ENCODE data around the genes SLC17A8 and NR1H4.

DNA sequence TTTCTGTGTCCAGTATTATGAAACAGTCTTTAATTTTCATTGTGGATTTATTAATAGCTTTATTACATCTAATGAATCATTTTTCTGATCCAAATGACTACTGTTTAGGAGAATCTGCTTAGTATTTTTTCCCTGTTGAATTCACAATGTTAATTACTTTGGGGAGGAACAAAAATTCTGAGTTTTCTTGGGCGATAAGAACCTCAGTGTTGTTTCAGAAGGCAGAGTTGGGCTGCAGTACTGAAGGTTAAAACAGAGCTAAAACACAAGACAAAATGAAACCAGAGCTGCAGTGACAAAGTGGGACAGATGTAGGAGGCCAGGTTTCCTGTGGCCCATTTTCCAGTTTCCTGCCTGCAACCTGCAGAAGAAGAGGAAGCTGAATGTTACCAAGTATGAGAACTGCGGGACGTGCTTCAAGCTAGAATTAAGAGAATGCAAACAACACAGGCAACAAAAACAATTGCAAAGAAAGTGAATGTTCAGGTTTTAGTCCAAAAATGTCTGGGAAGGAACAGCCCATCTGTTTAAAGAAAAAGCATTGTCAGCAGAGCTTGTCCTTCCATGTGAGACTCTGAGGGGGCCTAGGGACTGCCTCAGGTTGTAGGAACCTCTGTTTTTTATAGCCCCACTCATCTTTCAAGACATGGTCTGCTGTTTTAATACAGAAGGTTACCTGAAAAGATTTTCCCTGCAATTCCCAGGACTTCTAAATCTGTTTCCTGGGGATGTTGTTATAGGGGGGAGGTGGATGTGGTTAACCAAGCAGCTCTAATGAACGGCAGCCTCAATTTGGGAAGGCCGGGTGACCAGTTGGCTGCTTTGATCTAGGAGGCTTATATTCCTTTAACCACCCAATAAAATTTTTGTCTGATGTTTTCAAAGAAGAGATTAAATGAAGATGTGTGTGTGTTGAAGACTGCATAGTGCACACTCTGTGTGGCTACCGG lies 17.9 kb downstream of the ELK3 start:
- PRO-cap, result no peak

DNA sequence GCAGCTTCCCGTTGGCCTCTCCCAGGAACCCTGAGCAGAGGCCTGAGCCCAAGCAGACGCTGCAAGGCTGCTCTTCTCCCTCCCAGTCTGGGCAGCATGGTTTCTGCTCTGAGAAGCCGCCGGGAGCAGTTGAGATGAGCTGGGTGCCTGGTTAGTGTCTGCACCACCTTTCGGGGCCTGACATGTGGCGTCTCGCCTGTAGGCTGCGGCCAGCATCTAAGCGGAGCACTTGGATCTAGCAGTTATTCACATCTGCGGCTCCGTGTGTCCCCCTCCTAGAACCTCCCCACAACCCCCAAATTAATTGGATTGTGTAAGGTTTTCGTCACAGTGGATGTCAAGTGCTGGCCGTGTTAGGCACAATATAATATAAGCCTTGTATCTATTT lies 45.5 kb downstream of the ELK3 start:
- PRO-cap, result no peak

DNA sequence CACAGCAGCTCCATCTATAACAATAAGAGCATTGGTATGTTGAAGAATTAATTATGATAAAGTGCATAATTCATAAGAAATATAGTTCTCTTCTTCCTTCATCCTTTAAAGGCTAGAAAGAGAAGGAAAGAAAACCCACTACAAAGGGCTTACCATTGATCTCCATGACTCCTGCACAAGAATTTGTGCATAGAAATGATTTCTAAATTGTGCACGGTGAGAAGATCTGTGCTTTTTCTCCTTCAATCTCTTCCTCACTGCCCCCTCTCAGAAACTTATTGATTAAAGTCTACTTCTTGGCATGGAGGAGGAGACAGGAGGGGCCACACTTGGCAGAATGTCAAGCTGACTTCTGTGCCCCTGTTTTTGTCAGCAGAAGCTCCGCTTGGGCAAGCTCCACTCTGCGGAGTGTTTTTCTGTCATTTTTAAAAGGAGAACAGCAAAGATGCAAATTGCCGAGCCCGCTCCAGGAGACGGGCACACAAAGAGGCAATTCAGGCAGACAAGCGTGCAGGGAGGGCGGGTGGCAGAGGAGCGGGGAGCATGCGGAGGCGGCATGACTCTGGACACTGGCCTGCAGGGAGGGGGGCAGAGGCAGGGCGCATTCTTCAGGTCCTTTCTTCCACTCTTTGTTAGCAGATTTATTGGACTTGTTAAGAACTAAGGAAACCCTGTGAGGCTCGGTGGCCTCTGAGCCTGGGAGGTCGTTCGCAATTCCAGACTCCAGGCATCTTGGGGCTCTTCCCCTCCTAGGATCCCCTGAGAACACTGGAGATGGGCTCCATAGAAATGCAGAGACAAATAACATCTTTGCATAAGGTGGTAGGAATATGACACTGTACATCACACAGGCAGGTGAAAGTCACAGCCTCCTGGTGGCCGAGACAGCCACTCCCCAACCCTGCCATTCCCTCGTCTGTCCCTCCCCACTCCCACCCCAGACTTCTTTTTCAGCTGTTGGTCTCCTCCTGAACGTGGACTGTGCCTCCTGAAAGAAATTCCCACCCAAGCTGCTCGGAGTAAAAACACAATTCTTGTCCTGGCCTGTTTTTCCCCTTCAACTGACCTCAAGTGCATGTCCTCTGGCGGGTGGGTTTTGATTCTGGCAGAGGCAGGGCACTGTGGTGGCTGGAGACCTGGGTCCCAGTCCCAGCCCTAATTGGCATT lies 368.3 kb downstream of the NEDD1 start:
- PRO-cap, result no peak

- PRO-cap, result no peak
These were observed 399.0 kb downstream of the NEDD1 start for GRCh38 chr12:97305987-97306498.

DNA sequence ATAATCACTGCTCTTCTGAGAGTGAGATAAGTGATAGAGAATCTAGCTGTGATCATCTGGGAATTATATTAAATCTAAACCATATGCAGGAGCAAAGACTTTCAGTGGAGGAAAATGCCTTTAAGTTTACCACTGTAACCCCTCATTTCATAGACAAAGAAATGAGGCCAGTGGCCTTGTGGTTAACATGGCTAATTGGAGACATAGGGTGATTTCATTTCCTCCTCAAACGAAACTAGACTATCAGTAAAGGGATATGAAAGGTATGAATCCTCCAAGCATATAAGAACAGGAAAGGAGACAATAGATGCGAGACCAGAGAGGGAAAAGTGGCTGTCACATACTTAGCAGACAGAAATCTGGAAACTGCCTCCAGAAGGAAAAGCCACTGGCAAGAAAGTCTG lies 240.6 kb upstream of the TMPO start:
- PRO-cap, result no peak

GRCh38 chr12:98419515-98420262 lies 95.7 kb upstream of the TMPO start:
- PRO-cap, result no peak

DNA sequence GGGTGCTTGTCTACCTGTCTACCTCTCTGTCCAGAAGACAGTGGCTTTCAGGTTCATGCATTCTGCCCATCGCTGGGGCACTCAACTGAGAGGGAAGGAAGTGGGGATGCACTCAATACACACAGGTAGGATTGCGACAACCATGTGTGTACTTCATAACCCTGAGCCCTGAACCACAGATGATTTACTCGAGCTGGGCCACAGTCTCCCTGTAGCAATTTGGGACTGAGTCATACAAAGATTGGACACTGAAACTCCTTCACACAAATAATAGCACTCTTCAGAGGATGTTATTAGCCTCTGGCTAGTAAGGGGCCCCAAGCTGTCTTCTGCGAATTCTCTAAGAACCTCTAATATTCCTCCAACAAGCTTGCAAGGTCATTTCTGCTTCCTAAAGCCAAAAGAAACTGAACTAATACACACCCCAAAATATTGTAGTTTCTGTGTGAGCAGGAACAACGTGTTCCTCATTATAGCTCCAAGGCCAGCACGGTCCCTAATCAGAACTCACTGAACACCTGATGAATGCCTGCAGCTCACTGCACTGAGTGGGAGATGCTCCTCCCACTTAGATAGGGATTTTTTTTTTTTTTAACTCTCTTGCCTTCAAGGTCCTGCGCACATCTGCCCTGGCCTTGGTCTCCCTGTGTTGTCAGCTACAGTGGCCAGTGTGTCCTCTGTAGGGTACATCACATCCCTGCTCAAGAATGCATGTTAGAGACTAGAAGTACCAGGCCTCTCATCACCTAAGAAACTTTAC lies 44.5 kb upstream of the TMPO start:
- PRO-cap, result no peak

GRCh38 chr12:98503745-98504603 lies 11.4 kb upstream of the TMPO start:
- PRO-cap, result bidirectional peak, plus-strand start at chr12:98504006, minus-strand start at chr12:98503845; bidirectional peak, plus-strand start at chr12:98504250, minus-strand start at chr12:98504211

GRCh38 chr12:98592718-98593163 lies 745 bp upstream of the SLC25A3 start:
- PRO-cap, result unidirectional peak, plus-strand start at chr12:98593027

GRCh38 chr12:100356747-100357478 lies at the start of gene SLC17A8:
Gene SLC17A8, plus strand, starts transcription at chr12:100357074.
- PRO-cap, result no peak

GRCh38 chr12:100473488-100474217 lies at the start of gene NR1H4:
Gene NR1H4, plus strand, starts transcription at chr12:100473866.
- PRO-cap, result no peak

DNA sequence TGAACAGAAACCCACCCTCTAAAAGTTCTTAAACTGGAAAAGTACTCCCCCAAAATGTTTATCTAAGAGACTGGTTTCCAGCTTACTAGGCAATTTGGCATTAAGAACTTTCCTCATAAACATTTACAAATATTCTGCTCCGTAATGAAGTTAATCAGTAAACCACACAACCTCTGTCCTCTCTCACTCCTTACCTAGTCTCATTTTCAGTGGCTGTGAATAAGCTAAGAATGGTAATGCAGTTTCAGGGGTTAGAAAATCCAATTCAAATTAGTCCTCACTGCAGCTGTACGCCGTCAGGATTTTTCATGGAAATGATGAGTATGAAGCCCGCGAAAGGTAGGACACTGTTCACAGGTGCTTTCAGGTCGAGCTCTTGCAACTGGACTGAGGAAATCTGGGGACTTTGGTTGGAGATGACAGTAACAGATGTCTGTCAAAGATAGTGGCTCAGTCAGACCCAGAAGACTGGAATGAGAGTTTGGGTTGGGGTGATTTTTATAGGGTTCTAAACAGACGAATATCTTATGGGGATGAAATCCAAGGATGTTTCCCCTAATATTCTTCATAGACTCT lies 29.6 kb downstream of the NR1H4 start:
- PRO-cap, result no peak

DNA sequence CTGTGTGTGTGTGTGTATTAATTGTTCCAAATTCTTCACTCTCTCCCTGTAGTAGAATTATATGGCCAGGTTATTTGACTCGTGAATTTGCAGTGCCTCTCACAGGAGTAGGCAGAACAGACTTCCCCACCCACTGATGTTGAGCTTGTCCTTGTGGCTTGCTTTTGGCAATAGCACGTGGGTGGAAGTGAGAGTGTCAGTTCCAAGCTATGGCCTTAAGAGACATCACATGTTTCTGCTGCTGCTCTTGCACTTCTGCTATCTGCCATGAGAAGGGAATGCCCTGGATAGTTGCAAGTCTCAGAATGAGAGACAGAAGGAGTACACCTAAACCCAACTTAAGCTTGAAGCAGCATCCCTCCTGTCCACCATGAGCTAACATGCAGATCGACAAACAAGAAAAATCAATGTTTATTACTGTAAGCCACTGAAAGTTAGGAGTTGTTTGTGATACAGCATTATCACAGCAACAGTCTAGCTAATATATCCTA lies 6.2 kb upstream of the GAS2L3 start:
- PRO-cap, result no peak

DNA sequence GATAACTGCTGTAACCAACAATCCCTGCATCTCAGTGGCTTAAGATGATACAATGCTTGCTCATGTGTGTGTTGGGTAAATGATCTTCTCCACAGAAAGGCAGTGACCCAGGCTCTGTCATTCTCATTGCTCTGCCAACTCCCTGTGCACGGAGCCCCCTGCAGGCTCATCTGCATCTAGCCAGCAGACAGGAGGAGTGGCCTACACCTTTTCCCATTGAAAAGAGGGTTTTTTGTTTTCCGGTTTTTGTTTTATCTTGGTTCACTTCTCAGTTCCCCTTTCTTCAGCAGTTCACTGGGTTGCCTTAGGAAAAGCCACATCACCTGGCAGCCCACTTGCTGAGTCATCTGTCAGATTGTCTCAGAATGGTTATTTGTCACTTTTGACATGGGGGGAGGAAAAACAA lies 193.3 kb downstream of the ANO4 start:
- PRO-cap, result no peak

GRCh38 chr12:101204859-101205378 lies 5.1 kb downstream of the SLC5A8 start:
- PRO-cap, result no peak

- PRO-cap, result no peak
These were observed 747 bp upstream of the CHPT1 start for GRCh38 chr12:101696549-101697236.

DNA sequence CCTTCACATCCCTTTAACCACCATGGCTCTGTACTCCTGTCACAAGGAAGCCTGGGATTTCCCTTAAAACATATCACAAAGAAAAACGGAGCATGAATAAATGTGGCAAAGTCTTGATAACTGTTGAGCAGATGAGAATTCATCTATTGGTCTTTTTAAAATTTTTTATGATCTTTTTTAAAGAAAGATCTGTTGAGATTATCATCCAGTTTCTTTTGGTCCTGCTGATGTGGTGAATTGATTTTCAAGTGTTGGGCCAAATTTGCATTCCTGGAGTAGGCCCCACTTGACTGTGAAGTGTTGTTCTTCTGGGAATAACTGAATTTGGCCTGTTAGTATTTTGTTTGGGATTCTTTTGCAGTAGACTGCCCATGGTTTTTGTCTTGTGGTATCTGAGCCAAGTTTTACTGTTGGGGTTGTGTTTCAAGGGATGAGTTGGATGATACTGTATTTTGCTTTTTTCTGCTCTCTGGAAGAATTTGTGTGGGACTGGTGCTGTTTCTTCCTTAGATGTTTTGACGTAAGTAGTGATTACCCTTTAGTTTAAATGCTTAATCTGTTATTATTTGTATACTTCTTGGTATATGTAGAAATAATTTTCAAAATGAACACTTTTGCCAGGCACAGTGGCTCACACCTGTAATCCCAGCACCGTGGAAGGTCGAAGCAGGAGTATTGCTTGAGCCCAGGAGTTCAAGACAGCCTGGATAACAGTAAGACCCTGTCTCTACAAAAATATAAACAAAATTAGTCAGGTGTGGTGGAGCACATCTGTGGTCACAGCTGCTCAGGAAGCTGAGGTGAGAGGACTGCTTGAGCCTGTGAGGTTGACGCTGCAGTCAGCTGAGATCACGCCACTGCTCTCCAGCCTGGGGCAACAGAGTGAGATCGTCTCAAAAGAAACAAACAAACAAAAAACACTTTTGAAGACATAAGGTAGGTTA lies 4.1 kb upstream of the SYCP3 start:
- PRO-cap, result no peak

DNA sequence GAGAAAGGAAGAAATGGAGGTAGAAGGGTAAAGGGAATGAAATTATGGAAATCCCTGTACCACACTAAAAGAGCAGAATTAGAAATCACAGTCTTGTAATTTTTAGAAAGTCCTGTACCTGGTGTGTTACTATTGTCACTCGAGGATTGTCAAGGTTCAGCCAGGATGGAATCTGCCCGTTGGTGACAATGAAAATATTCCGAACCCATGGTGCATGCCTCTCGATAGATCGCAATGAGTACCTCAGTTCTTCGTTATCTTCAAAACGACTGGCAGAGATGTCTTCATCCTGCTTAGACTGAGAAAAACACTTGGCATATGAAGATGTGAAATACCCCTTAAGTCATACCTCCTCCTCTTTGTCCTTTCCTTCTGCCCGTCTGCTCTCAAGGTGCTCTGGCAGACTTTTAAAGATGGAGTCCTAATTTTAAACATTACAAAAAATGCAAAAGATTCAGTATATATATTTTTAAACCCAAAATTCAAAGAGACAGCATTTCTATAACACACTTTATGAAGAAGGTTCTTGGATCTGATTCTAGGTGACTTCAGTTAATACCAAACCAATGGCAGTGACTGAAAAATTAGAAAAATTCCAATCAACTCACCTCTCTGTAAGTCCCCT lies 31.1 kb upstream of the SYCP3 start:
- PRO-cap, result no peak

- PRO-cap, result no peak
These were observed 11.6 kb downstream of the DRAM1 start for GRCh38 chr12:101888893-101889438.

DNA sequence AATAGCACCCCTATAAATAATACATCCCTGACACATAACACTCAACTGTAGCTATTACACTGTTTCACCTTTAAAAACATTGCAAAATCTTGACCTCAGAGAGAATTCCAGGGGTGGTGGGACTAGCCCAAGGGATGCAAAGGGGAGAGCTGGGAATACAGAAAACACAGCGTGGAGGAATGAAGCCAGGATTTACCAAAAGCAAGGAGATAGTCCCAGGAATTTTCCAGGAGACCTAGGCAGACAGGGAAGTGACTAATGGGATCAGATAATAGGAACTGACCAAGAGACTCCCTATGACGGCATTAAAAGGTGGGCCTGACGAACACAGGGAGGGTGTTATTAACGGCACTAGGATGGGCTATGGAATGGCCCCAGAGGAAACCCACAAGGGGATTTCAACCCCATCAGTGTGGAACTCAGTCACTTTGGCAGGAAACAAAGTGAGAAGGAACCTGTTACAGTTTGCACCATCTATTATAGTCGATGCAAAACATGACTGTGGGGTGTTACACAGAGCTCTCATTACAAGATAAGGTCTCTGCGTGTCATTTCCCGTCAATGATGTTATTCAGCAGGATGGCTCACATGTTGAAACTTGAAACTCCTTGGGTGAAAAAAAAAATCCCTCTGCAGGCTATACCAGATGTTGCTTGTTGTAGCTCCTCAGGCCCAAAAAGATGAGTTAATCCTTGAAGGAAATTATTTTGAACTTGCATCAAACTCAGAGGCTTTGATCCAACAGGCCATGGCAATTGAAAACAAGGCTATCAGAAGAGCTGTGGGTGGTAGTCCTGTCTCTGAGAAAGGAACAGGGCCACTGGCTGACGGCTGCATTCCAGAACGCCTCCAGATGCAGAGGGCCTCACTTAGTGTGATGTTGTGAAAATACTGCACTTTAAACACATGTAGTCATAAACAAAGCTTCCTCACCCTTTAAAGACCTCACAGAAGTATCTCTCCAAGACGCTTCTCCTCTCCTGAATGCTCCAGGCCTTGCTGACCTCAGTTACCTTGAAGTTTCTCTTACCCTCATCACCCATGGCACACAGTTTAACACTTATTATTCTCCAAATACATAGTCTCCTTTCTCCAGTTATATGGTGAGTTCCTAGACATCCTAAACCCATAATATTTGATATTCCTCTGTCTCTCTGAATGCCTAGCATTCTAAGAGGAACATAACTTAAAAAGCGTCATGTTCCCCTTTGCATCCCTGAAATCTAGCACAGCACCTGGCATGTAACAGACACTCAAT lies 58.9 kb downstream of the DRAM1 start:
- PRO-cap, result no peak